Monocyte (primary cell): ENCODE measurements around a stretch of chr21.

DNA sequence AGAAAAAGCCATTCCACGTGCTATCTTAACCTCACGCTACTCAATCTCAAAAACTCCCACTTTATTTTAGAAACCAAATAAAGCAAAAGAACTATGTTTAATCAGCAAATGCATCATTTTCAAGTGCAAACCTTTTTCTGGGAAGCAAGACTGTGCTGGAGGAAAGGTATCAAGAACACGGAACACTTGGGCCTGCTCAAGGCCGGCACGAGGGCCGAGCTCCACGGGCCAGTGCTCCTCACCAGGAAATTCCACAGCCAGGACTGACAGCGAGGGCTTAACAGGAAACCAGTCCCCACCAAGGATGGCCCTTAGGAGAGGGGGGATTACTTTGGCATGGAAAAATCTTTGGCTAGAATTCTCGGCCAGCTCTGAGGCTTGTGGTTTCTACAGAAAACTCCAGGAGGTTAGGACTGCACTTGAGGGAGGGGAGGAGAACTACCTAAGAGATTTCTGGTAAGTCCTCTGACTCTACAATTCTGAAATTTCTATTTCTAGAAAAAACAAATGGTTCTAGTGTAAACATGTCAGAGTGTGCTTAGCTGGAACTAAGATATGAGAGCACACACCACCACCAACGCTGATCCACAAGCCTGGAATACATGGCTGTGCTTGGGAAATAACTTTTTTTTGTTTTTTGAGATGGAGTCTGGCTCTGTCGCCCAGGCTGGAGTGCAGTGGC, 22.1 kb downstream of the TMPRSS2 start:
- PRO-cap, 2 experiments: no peak in any of the 2 experiments

- PRO-cap, 2 experiments: no peak in any of the 2 experiments
Observed at GRCh38 chr21:41508463-41509382, 765 bp upstream of the TMPRSS2 start.

GRCh38 chr21:41566502-41567208, 58.7 kb upstream of the TMPRSS2 start:
- PRO-cap, 2 experiments: no peak in any of the 2 experiments

DNA sequence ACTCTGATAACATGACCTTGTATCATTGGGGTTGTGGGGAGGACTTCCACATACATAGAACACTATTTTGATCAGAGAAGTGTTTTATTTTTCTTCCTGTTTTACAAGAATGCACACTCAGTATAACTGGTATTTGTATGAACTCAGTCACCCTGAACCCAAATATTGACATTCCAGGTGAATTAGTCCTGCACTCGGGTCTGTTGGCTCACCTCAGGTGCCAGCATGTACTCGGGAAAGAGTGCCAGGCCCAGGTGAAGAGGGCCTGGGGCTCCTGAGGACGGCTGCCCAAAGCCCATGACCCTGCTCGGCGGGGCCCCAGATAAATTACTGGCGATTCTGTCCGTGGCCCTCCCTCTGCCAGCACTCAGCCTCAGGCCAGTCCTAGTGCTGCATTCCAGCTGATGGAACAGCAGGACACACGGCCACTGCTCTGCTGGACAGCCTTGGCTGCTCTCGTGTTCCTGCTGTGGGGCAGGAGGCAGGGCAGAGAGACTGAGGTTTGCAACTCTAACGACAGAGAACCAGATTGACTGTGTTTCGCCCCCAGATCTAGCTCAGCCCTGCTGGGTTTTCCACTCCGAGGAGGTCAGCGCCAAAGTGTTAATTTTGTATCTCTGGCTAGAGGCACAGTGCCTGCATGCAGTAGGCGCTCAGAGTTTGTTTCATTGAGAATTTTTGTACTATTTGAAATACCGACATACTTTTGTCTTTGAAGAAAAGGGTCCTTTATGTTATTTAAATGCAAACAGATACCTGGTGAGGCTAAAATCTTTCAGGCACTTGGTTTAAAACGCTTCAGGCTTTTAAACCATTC, 75.5 kb upstream of the TMPRSS2 start:
- PRO-cap, 2 experiments: no peak in any of the 2 experiments

- PRO-cap, 2 experiments: no peak in any of the 2 experiments
Observed at GRCh38 chr21:41704036-41704561, 62.8 kb downstream of the RIPK4 start.

GRCh38 chr21:41712684-41713185, 54.1 kb downstream of the RIPK4 start:
- PRO-cap, 2 experiments: no peak in any of the 2 experiments

- PRO-cap, 2 experiments: no peak in any of the 2 experiments
Observed at GRCh38 chr21:41764529-41765196, 2.2 kb downstream of the RIPK4 start.

DNA sequence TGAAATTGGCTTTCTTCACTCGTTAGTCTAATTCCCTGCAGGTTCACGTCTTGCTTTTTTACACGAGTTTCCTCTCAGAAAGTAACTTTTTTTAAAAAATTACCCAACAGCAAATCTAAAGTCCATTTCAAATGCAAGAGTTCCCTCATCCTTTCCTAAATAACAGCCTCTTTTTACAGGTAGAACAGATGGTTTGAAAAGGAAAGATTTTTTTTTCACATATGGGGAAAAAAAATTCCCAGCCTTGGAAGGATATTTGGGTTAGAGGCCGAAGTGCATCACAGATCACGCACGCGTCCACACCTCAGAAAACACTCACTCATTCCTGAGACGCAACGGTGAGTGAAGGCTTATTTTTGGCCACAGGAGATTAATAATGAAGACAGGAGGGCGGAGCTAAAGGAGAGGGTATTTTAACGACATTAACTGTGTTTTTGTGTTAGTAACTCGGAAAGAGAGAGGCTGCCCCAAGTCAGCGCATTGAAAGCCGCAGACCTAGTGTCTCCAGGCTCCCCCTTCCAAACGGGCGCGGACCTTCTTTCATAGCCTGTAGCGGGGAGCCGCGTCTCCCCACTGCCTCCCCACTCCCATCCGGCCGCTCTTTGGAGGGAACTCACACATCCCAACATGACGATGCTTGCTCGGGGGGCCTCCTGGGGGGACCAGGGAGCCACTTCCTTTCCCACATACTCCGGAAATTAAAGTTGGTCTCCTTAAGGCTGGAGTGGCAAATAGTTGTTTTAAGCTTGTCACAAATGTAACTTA, 1.0 kb upstream of the RIPK4 start:
- PRO-cap, 2 experiments: no peak in any of the 2 experiments

GRCh38 chr21:41800087-41800737, 33.4 kb upstream of the RIPK4 start:
- PRO-cap, 2 experiments: peak in 2 of 2 experiments; most common plus-strand start chr21:41800348 (in 2)

GRCh38 chr21:41812011-41812347, 45.1 kb upstream of the RIPK4 start:
- PRO-cap, 2 experiments: no peak in any of the 2 experiments

DNA sequence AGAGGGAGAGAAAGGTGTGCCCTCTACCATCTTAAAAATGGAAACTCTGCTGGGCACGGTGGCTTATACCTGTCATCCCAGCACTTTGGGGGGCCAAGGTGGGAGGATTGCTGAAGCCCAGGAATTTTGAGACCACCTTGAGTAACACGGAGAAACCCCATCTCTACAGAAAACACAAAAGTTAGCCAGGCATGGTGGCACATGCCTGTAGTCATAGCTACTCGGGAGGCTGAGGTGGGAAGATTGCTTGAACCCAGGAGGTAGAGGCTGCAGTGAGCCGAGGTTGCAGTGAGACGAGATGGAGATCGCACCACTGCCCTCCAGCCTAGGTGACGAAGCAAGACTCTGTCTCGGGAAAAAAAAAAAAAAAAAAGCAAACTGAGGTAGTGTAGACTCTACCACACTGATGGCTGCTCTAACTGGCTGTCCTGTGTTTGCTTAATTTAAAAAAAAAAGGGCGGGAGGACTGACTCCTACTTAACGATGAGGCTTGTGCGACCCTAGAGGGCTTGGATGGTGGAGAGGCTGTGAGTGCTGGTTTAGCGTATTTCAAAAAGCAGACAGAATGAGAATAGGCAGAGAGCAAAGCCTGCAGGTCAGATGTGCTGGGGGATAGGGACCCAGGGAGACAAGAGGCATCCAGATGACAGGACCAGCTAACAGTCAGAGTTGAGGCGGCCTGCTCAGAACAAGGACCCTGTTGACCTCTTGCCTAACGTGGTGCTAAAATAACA, 5.3 kb downstream of the PRDM15 start:
- PRO-cap, 2 experiments: no peak in any of the 2 experiments

GRCh38 chr21:41898989-41899727, 20.0 kb upstream of the PRDM15 start:
- PRO-cap, 2 experiments: no peak in any of the 2 experiments

- PRO-cap, 2 experiments: peak in 1 of 2 experiments; most common minus-strand start chr21:42003368 (in 1)
Observed at GRCh38 chr21:42003255-42003621, 6.9 kb downstream of the ZBTB21 start.

DNA sequence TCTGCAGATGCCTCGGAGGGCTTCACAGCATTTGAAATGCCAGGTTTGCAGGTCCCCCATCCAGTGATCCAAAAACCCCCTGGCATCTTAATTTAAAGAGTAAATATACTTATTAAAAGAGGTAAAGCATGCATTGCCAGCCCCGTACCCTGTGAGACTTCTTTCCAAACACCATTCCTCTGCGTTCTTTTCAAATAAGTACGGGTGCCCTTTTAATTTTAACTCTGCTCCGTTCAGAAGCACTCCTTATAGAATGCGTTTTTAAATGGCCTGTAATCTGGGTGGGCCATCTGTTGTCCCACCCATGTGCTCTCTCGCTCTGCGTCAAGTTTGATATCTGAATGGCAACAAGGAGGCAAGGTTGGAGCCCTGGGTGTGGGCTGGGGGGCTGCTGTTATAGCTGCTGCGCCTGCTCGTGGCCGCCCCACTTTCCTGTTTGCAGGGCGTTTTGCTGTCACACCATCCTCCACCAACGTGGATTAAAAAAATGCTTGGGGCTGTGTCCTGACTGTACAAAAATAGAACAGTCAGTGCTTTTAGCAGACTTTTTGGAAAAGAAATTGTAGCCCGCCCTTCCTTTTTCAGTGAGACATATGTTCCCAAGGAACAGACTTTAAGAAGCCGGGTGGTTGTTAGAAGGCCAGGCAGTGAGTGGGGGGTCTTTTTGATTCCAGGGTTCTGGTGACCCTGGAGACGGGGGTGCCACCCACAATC, 25.4 kb downstream of the UMODL1 start:
- PRO-cap, 2 experiments: no peak in any of the 2 experiments

DNA sequence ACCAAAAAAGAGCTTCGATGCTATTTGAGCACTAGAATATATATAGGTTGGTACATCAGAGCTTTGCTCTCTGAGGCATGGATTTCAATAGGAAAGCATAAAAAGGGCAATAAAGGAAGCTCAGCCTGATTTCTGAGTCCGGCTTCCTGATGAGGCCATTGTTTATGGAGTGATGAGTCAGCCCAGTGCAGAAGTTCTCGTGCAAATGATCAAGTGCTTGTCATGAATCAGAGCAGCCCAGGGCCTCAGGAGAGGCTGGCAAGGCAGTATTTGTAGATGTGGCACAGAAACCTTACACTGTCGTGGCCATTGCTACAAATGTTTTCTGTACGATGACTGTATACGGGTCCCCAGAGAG, 26.7 kb downstream of the UMODL1 start:
- PRO-cap, 2 experiments: peak in 2 of 2 experiments; most common plus-strand start position 286 of the sequence (in 2); most common minus-strand start position 246 of the sequence (in 1)

DNA sequence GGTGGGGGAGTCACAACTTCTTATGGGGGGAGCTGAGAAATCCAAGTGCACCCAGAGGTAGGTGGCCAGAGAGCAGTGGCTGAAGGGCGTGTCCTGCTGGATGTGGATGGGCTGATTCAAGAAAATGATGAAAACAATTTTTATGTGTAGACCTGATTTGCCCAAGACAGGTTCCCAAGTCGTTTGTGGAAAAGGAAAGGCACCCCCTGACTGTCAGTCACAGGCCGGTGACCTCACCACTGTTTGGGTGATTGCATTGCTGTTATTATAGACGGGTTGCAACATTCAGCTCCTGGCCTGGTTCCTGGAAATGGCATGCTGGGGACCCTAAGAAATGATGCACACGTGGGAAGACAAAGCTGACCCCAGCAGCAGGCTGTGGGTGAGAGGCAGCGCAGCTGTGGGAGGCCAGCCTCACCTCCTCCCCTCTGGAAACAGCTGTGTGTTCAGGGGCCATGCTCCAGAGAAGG, 23.6 kb upstream of the ABCG1 start:
- PRO-cap, 2 experiments: peak in 2 of 2 experiments; most common plus-strand start position 383 of the sequence (in 2); most common minus-strand start position 77 of the sequence (in 2)

- PRO-cap, 2 experiments: peak in 2 of 2 experiments; most common plus-strand start chr21:42233770 (in 2); most common minus-strand start chr21:42233080 (in 1)
Observed at GRCh38 chr21:42232900-42233966, 14.3 kb downstream of the ABCG1 start.

DNA sequence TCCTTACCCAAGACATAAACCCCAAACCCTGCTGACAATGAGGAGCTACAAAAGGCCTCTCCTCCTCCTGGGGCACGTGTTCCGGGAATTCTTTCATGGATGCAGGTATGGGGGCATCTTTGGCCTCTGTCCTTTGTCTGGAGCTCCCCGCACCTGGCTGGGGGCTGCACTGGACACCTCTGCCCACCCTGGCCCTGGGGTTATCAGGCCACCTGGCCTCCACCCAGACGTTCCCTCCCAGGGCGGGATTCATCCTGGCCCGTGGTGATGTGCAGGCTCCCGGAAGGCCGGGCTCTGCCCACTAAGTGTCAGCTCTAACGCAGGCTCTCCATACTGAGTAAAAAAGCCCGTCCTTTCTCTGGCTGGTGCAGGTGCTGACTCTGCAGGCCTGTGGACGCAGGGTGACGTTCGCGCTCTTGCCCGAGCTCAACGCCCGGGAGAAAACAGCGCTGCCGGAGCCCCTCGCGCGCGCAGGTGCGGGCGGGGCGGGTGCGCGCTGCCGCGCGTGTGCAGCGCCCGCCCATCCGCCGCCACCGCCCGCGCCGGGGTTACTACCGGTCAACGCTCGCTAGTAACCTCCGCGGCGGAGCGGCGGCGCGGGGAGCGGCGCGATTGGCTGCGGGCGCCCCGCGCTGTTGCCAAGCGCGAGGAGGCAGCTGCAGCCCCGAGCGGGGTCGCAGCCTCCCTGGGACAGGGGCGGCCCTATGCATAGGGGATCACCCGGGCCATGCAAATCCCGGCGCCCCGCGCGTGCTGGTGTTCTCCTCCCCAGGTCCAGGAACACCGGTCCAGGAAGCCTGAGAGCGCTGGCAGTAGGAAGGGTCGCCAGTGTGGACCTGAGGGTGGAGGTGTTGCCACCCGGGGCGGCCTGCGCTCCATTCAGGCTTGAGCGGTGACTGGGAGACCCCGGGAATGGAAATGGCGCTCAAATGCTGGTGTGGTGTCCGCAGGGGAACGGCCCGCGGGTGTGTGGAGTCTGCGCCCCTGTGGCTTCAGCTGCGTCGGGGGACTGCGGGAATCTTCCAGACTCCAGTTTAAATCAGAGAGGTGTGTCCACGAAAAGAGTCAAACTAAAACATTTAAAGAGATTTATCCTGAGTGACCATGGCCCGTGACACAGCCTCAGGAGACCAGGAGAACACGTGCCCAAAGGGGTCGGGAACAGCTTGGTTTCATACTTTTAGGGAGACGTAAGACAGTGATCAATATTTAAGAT, 15.8 kb downstream of the ABCG1 start:
- PRO-cap, 2 experiments: peak in 2 of 2 experiments; most common plus-strand start position 368 of the sequence (in 2); most common minus-strand start position 418 of the sequence (in 2)

DNA sequence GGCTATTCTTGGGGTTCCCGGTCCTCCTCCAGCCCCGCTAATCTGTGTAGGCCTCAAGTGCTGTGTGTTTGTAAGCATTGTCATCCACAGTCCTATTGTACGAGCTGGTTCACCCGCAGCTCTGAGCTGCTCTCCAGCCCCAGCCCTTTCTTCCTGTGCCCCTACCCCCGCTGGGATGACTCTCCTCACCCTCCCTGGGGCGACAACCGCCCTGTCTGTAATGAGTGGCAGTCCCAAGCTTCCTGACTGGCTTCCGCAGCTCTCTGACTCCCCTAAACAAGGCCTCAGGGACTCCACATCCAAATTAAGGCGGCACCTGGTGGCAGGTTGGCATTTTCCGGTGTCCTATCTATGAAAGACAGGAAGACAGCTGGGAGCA, 45.8 kb downstream of the TFF3 start:
- PRO-cap, 2 experiments: no peak in any of the 2 experiments

GRCh38 chr21:42271032-42271455, 44.2 kb downstream of the TFF3 start:
- PRO-cap, 2 experiments: peak in 1 of 2 experiments; most common plus-strand start chr21:42271214 (in 1)